Neuron (in vitro differentiated cells): ENCODE measurements around a stretch of chr18.

GRCh38 chr18:58402994-58403525, 225.8 kb downstream of the ALPK2 start:
- PRO-cap: no peak

GRCh38 chr18:58409786-58410131, 219.1 kb downstream of the ALPK2 start:
- PRO-cap: no peak

DNA sequence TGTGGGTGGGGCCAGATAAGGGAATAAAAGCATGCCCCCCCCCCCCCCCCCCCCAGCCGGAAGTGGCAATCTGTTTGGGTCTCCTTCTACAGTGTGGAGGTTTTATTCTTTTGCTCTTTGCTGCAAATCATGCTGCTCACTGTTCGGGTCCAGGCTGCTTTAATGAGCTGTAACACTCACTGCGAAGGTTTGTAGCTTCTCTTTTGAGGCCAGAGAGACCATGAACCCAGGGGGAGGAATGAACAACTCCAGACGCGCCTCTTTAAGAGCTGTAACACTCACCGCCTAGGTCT, 168.6 kb downstream of the ALPK2 start:
- PRO-cap: no peak

- PRO-cap: no peak
Observed at GRCh38 chr18:58493921-58494286, 135.0 kb downstream of the ALPK2 start.

DNA sequence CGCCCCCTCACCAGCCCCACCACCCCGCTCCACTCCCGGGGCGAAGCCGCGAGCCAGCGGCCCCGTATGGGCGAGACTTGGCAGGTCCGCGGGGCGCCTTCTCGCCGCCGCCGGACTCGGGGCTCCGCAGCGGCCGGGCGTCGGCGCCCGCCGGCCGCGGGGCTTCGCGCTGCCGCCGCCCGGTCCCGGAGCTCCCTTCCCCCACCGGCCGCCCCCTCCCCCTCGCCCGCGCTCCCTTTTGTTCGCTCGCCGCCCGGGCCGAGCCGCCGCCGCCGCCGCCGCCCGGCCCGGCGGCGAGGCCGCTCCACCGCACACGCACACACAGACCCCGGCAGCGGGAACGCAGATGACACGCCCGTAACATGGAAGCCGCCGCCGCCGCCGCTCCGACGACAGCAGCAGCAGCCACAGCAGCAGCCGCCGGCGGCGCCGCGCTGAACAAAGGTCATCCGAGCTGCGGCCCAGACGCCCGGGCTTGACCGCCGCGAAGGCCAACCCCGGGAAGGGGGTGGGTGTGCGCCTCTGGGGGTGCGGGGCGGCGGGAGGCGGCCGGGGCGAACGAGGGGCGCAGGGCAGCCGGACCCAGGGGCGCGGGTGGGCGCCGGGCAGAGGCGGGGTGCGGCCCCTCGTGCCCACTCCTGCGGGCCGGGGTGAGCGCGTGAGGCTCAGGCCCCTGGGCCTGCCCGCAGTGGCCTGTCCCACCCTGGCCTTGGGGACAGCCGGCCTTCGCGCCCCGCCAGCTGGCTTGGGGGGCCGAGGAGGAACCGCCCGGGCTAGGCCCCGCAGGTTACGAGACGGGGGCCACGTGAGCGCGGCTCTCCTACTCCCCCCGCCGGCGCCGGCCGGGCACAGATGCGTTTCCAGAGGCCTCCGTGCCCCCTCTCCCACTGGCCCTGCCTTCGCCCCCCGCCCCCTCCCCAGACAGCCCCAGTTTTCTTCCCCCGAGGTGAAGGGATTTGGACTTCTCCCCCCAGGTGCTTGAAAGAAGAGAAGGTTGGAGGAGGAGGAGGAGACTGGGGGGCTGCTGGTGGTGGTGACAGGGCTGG, 1.1 kb upstream of the ZNF532 start:
- PRO-cap: bidirectional peak, plus-strand start at position 241 of the sequence, minus-strand start at position 183 of the sequence; bidirectional peak, plus-strand start at position 345 of the sequence, minus-strand start at position 342 of the sequence; bidirectional peak, plus-strand start at position 827 of the sequence, minus-strand start at position 825 of the sequence

DNA sequence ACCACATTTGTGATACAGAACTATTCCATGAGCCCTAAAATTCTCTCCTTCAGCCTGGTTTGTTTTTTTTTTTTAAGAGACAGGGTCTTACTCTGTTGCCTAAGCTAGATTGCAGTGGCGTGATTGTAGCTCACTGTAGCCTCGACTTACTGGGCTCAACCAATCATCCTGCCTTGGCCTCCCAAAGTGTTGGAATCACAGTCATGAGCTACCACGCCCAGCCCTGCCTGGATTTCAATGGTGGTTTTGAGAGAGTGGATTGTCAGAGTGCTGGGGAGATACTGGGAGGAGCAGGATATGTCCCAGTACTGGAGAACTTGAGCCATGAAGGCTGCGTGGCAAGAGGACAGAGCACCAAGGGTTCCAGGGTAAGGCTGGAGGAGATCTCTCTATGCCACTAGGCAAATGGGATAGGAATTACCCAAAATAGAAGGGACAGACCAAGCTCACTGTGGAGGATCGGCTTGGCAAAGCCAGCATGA, 46.2 kb downstream of the ZNF532 start:
- PRO-cap: no peak

- PRO-cap: no peak
Observed at GRCh38 chr18:58997617-58998303, 133.1 kb downstream of the ZNF532 start.

GRCh38 chr18:59054857-59055482, 84.7 kb upstream of the SEC11C start:
- PRO-cap: no peak

GRCh38 chr18:59351560-59351999, 7.5 kb downstream of the LMAN1 start:
- PRO-cap: no peak

DNA sequence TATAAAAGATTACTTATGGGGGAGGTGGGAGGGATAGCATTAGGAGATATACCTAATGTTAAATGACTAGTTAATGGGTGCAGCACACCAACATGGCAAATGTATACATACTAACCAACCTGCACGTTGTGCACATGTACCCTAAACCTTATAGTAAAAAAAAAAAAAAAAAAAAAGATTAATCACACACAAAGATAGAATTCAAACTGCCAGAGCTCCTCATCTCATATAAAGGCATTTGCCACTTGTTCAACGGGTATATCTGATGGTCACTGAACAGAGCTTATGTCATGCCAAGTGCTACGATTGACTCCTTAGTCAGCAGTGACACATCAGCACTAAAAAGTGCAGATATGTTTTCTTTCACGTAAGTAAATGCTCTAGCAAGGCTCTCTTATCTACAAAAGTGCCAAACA, 1.2 kb downstream of the LMAN1 start:
- PRO-cap: no peak

GRCh38 chr18:59470890-59471295, 111.8 kb upstream of the LMAN1 start:
- PRO-cap: no peak

- PRO-cap: no peak
Observed at GRCh38 chr18:59846959-59847637, 52.7 kb upstream of the PMAIP1 start.

DNA sequence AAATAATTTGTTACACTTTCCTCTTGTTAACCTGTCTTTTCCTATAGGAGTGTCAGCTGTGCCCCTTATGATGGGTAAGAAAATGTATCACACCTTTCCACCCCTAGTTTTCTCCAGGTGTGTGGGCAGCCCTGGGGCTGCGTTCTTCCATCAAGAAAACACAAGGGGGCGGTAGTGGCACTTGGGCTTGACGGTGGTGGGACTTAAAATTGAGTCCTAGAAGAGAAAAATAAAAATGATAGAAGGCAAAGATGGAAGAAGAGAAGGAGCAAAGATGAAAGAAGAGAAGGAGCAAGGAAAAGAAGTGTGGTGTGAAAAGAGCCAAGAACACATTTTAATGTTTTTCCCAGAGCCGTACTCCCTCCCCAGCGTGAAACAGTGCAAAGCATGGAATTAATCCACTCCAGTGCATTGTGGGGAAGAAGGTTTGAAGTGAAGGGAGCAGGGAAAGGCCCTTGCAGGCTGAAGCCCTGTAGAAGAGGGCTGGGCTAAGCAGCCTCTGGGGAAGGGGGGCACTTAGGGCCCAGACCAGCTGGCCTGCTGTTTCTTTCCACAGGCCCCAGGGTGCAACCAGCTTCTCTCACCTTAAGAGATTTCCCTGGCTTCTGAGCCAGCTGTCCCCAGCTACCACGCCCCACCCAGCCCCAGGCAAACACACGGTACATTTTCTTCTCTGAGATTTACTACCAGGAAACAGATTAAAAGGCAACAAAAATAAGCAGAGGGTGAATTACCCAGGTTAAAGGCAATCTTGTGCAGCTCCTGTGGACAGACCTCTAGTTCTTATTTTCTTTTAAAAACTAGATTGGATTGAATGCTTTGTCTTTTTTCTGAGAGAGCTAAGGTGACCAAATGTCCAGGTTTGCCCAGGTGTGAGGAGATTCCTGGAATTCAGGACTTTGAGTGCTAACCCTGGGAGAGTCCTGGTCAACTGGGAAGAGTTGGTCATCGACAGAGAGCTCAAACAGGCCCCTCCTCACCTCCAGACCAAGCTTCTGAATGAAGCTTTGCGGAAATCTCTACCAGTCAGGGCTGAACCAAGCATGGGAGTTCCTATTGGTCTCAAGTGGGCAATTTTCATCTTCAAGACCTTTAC, 256.6 kb downstream of the RNF152 start:
- PRO-cap: no peak

DNA sequence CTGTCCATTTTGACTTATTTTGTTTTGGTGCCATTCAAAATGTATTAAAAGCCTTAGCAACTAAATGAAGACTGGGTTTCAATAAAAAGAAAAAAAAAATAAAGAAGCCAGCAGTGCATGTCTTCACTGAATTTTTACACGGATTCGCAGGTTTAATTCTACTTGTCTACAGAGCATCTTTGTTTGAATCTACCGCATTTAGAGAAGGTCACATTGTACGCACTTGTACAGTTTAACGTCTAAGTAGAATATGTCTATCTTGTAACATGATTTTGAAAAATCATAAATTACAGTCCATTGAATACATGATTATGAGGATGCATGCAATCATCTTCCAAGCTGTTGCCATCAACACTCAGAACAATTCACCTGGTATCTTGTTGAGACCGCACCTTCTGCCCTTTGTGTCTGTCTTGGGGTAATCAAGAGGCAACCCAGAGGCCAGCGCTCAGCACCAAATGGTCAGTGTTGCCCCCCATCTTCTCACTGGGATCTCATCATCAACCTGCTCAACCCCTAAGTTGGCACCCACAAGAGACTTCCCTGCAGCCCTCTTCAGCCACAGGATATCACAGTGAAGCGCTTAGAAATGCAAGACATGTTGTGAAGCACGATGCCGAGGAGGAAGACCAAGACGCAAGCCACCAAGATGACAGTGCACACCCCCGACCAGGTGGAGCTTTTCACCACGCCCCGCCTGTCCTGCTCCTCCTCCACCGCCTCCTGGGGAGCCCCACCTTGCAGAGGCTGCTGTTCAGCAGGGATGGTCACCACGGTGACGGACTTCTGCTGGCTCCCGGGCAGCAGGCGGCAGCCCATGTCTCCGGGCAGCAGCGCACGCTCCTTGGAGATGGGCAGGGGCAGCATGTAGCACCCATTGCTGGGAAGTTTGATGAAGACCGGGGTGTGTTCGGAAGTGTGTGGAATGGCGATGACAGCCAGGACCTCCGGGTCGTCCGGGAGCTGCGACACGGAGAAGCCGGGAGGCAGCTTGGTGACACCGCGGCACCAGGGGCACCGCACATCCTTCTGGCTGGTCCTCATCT, 77.2 kb downstream of the RNF152 start:
- PRO-cap: no peak

- PRO-cap: no peak
Observed at GRCh38 chr18:61831020-61831562, 61.7 kb downstream of the RNF152 start.

- PRO-cap: no peak
Observed at GRCh38 chr18:61876980-61877645, 15.7 kb downstream of the RNF152 start.

DNA sequence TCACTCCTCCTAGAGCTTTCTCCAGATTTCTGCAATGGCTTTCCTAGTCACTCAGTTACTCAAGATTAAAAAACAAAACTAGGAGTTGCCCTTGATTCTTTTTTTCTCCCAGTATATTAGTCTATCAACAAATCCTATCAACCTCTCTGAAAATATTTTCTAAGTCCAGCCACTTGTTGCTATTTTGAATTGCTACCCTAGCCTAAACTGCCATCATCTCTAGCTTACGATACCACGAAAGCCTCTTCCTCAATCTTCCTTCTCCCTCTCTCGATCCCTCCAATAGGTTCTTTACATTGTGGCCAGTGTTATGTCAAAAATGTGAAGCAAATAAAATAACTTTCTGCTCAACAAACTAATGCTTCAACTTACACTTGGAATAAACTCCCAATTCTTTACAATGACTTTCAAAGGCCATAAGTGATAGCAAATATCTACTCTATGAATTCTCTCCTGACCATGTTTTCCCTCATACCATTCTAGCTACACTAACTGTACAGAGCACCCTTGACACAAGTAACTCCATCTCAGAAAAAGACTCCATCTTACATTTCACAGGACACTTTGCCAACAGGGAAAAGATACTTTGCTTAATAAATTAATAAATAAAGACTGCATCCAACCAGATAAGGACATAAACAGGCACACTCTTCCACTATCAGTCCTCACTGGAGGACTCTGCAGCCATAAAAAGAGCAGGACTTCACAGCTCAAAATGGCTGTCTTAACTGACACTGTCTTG, 129.4 kb downstream of the PIGN start:
- PRO-cap: no peak

DNA sequence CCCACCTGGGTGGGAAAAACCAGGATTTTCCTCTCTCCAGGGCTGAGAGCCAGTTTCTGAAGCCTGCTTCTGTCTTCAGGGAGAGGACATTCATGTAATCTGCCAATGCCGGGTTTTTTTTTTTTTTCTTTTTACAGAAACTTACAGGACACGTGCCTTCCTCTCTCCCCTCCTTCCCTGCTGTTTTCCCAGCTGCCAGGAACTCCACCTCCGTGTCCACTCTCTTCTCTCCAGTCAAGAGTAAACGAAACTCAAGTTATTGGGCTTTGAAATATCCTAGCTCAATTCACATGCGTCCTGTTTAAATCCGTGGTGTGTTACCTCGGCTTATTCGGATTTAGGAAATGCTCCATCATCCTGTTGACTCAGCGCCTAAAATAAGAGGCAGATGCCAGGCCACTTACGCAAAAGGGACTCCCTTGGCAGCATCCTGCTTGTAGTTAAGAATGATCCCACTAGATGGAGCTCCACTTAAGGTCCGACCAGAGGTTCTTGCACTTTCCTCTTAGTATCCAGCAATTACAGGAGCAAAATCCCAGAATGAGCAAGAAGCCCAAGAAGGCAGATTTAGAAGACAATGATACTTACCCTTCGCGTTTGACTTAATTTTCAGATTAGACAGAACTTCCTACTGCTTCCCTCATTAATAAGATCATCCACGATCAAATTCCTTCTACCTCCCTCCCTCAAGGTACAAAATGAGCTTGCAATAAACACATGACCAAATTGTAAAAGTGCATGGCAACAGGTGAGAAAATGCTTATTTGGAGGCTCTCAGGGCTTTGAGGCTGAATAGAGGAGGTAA, 97.2 kb upstream of the ZCCHC2 start:
- PRO-cap: no peak

DNA sequence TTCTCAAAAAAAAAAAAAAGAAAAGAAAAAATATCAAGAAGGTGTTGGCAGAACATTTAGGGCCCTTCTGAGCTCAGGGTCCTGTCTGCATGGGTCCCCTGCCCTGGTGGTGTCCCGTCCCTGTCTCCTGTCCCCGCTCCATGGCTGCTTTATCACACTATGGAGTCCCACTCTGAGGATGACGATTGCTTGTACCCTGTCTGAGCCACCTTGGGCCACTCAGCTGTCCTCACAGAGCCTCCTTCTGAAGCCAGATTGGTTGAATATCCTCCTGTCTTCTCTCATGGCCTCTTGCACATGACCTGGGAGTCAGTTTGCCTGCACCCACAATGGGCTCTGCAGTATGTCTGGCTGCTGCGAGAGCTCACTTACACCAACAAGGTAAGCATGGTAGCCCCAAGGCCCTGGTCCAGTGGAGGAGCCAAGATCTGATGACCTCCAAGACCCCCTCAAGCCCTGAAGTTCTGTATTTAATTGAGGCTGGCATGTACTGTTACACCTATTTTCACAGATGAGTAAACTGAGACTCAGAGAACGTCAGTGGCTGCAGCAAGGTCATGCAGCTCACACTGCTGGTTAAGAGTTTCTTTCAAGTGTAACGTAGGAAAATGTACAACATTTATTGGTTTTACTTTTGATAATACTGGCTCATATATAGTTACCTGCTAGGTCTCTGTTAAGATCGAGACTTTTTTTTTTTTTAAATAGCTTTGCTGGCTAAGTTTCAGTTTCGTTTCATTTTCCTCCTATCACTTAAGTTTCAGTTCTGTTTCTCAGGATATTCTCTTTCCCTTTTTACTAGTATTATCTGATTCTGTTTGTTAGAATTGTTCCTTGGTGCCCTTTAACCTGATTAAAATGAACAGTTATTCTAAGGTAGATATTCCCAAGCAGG, 16.9 kb upstream of the ZCCHC2 start:
- PRO-cap: no peak

GRCh38 chr18:62522082-62522898, 535 bp upstream of the ZCCHC2 start:
- PRO-cap: bidirectional peak, plus-strand start at chr18:62522367, minus-strand start at chr18:62522331; bidirectional peak, plus-strand start at chr18:62522620, minus-strand start at chr18:62522540; bidirectional peak, plus-strand start at chr18:62523075, minus-strand start at chr18:62522846